ENCODE measurements around a stretch of chr10.

DNA sequence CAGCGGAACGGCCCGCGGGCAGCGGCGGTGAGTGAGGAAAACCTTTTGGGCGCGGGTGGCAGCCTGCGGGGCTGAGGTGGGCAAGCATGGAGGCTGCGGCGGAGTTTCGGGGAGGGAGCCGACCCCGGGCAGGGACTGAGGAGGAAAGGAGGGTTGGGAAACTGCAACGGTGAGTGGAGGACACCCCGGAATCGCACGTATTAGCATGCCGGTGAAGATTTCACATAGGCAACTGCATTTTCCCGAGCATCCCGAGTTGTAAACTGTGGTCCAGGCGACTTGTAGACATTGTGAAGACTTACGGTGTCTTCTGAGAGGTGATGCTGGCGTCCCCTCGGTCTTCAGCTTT lies 312 bp downstream of the HELLS start:
- PRO-cap: no peak
- RAMPAGE, long total RNA: no peak

- PRO-cap: no peak
- RAMPAGE, long total RNA: no peak
These were observed 30.2 kb downstream of the CYP2C8 start for GRCh38 chr10:95039035-95039546.

- PRO-cap: no peak
- RAMPAGE, long total RNA: no peak
These were observed 19.0 kb downstream of the CYP2C8 start for GRCh38 chr10:95050164-95050746.

- PRO-cap: no peak
- RAMPAGE, long total RNA: no peak
These were observed 1.9 kb upstream of the CYP2C8 start for GRCh38 chr10:95071029-95071694.

GRCh38 chr10:95183194-95184535 lies 10.4 kb upstream of the ACSM6 start:
- PRO-cap: no peak
- RAMPAGE, long total RNA: no peak

GRCh38 chr10:95231305-95231796 lies 37.3 kb downstream of the ACSM6 start:
- PRO-cap: no peak
- RAMPAGE, long total RNA: no peak

GRCh38 chr10:95263740-95264770 lies 26.7 kb downstream of the PDLIM1 start:
- PRO-cap: no peak
- RAMPAGE, long total RNA: no peak

DNA sequence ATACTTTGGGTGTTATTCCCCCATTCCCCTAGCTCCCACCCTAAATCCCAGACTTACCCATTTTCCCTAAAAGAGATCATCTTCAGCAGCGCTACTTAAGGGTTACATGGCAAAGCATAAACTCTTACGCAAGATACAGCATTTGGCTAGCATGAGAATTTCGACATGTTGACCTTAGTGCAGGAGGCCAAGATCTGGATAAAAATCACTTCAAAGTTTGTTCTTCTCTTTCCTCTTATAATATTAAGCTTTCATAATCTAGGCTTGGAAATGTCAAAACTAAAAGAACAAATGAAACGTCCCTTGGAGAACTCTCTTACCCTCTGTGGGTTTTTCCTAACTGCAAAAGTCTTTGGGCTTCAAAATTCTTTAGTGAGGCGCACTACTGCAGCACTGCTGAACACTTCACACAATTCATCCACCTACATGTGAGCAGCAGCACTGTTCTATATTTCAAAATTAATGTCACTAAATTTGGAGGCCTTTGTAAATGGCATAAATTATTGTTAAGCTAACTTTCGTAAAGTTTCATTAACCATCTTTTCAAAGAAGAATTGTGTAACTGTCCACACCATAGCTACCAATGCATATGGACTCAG lies 59.6 kb upstream of the PDLIM1 start:
- PRO-cap: no peak
- RAMPAGE, long total RNA: no peak

GRCh38 chr10:95446259-95446869 lies 114.8 kb downstream of the SORBS1 start:
- PRO-cap: no peak
- RAMPAGE, long total RNA: no peak

DNA sequence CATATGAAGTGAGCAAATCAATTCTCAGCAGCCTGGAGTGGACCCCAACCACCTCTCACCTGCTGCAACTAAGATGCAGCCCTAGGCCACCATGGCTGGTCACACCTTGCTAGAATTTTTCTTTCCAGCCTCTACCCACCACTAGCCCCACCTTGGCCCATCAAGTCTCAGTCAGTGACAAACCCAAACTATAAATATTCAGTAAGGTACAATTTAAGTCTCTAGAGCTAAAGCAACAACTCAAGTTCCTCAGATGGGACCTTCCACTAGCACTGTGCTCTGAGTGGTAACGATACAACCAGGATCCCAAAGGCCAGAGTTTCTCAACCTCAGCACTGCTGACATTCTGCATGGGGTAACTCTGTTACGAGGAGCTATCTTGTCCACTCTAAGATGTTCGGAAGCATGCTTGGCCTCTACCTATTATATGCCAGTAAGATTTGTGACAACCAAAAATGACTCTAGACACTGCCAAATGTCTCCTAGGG lies 22.2 kb downstream of the SORBS1 start:
- PRO-cap: no peak
- RAMPAGE, long total RNA: no peak

- PRO-cap: no peak
- RAMPAGE, long total RNA: no peak
These were observed 589 bp downstream of the ENTPD1 start for GRCh38 chr10:95756260-95757243.

- PRO-cap: no peak
- RAMPAGE, long total RNA: no peak
These were observed 40.9 kb upstream of the ZNF518A start for GRCh38 chr10:96089161-96089552.

- PRO-cap: no peak
- RAMPAGE, long total RNA: no peak
These were observed 40.1 kb upstream of the ZNF518A start for GRCh38 chr10:96089553-96090783.

DNA sequence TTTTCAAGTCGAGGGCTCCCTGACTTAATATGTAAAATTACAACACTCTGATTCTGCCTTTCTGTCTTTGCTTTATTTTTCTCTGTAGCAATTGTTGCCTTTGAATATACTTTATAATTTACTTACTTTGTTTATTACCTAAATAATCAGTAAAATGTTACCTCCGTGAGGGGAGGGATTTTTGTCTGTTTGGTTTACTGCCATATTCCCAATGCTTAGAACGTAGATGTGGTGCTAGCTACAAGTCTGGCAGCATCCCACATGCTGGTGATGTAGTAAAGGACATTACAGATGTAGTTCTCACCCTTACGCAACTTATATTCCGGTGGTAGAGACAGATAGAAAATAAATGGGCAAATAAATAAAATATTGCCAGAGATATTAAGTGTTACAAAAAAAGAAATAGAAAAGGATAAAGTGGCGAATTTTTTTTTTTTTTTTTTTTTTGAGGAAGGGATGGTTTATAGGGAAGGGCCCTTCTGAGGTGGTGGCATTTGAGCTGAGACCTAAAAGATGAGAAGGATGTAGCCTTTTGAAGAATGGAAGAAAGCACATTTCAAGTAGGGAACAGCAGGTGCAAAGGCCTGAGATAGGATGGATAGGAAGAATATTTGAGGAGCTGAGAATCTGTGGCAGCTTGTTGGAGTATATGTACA lies 8.5 kb downstream of the ZNF518A start:
- PRO-cap: no peak
- RAMPAGE, long total RNA: no peak

DNA sequence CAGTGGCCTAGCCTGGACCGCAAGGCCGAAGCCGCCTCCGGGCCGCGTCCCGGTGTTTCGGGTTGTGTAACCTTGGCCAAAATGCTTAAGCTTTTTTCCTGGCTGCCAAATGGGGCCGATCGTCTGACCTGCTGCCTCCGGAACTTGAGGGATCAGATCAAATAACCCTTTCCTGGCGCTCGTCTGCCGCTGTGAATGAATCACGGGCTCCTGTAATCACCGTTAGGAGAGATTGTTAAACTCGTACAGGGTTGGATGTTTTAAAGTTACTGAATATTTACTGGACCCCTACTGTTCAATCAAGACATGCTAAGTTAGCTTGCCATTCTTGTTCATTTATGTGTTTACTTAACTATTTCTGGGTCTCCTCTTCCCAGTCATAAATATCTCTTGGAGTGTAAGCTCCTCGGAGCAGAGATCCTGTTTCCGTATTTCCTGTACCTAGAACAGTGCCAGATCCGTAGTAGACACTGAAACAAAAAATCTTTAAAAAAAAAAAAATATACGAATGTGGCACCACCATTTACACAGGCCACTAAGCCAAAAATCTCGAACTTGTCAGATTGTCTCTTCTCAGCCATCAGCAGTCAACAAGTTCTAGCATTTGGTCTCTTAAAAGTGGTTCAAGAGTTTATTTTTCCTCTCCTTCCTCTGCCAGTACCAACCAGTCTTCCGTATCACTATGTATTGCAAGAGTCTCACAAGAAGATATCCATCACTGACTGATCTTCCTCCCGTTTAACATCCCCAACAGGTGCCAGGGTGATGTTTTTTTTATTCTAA lies 627 bp upstream of the TM9SF3 start:
- PRO-cap: no peak
- RAMPAGE, long total RNA: no peak

GRCh38 chr10:96619689-96620740 lies 33.2 kb upstream of the TM9SF3 start:
- PRO-cap: no peak
- RAMPAGE, long total RNA: no peak

GRCh38 chr10:96663740-96664225 lies 56.5 kb downstream of the PIK3AP1 start:
- PRO-cap: no peak
- RAMPAGE, long total RNA: no peak

DNA sequence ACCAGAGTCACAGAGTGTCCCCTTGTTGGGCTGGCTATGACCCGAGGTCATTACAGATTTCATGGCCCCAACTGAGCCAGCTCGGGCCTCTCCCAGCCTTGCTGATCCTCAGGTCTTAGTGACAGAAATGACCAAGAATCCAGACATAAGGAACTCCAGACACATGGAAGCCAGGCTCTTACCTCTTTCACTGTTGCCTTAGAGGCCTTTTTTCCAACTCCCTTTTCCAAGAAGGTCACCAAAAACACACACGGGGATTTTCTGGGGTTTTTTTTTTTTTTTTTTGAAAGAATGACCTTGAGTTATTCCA lies 44.0 kb downstream of the PIK3AP1 start:
- PRO-cap: no peak
- RAMPAGE, long total RNA: no peak

- PRO-cap: no peak
- RAMPAGE, long total RNA: no peak
These were observed 123.0 kb downstream of the LCOR start for GRCh38 chr10:96954971-96955675.

DNA sequence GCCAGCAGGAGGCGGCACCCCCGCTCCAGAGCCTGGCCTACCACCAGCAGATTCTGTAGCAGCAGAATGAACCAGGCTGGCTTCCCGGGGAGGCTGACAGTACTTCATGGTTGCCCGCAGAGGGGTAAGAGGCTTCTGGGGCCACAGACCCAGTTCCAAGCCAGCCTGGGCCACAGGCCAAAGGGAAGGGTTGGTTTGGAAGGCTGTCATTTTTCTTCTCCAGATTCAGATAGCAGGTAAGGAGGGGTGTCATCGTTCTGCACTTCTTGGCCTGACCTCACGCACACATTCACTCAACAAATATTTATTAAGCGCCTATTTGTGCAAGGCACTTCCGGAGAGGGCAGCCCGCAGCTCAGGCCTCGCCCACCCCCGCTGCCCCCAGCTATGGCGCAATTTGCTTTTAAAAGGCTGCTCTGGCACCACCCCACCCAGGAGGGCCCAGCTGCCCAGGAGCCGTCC lies 168.5 kb downstream of the LCOR start:
- PRO-cap: no peak
- RAMPAGE, long total RNA: no peak

All from spinal cord (tissue), 3 donors.